PFSK-1 (cell line): ENCODE measurements around a stretch of chr16.

GRCh38 chr16:84990110-84990793 lies 21.1 kb downstream of the ZDHHC7 start:
- RRBS = 92% methylated on average over 7 of the region's 22 CpGs

DNA sequence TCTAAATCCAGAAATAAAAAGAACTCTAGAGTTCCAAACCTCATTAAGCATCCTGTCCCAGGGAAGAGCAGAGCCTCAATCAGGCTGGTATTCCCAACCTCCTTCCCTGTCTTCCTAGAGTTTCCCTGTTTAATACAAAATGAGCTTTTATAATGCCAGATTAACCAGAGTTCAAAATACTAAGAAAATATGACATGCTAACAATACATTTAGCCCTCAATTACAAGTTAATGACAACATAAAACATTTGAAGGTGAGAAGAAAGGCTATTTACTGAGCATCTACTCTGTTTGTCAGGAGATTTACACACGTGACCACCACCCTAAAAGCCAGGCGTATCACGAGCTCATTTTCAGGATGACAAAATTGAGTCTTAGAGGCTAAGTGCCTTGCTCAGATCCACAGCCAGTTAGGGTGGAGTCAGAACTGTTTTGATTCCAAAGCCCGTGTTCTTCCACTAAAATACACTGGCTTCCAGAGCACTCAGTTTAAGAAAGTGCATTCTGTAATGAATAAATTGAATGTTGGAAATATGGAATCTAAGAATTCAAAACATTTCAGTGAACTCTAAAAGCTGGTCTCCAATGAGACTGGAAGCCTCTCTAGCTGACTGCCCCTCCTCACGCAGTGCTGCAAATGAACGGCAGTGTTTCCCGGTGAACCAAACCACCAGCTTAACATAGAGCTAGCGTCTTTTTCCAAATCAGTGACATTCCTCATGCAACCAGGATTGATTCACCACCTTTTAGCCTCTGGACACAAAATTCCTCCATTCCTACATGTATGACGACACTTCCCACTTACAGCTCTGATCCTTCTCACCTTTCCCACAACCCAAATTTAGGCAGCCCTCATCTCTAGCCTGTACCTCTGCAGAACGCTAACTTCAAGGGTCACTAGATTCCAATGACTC lies 6.0 kb downstream of the ZDHHC7 start:
- RRBS = no CpG with 5 or more reads among the region's 10 CpGs

DNA sequence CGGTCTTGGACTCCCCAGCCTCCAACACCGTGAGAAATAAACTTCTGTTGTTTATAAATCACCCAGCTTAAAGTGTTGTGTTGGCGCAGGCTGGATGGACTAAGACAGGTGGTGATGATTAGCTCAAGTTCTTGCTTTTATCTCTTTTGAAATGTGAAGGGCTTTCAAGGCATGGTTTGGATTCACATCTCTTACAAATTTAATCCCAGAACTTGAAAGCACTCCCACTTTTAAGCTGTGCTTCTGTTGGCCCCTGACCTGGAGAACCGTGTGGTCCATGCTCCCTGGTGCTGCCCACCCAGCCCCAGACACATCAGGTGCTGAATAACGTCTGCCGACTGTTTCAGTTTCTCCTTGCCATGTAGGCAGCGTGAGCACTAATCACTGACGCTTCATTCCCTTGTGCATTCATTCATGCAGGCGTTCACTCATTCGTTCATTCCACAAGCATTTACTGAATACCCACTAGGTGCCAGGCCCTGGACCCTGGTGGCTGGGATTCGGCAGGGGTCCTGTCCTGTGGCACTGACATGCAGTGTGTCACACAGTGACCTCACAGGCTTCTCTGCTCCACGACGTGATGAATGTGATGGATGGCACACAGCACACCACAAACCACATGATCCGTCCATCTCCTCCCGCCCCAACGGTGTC lies 8.8 kb downstream of the CIBAR2 start:
- RRBS = no CpG with 5 or more reads among the region's 16 CpGs

GRCh38 chr16:85130199-85130708 lies 18.0 kb upstream of the CIBAR2 start:
- RRBS = 15% methylated on average over 2 of the region's 9 CpGs

- RRBS = no CpG with 5 or more reads among the region's 13 CpGs
These were observed 45.6 kb upstream of the CIBAR2 start for GRCh38 chr16:85157709-85158441.

DNA sequence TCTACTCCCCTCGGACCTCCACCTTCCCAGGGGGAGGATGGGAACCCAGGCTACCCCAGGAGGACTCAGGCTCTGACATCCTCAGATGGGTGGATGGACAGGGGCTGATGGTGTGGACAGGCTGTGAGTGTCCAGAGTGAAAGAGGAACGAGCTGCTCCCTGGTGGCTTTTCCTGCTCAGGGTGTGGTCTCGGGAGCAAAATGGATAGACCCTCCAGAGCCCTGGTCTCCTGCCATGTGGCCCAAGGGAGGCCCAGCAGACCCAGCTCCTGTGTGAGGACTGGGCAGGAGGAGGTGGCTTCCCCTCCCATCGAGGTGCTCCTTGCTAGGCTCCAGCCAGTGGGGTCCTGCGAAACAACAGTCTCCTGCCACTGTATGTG lies 120.1 kb upstream of the CIBAR2 start:
- RRBS = no CpG with 5 or more reads among the region's 5 CpGs

DNA sequence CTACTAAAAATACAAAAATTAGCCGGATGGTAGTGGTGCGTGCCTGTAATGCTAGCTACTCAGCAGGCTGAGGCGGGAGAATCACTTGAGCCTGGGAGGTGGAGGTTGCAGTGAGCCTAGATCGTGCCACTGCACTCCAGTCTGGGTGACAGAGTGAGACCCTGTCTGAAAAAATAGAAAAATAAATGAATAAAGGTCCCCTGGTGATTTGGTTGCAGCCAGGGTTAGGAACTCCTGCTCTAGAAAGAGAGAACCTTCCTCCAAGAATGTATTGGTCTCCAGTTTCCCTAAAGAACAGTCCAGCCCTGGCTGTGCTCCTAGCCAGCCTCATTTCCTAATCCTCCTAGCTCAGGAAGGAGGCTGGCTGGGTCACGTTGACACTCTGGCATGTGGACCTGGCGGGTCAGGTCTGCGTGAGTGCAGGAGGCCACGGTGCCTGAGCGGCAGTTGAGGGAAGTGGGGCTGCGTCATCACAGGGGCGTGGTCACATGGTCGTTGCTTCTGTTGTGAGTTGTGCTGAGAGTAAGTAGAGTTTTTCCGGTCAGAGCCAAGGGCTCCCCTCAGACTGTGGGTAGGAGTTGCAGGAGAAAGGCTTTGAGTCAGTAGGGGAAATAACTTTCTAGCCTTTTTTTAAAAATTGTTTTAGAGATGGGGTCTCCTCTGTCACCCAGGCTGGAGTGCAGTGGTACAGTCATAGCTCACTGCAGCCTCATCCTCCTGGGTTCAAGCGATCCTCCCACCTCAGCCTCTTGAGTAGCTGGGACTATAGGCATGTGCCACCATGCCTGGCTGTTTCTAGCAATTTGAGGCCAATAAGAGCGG lies 193.9 kb upstream of the CIBAR2 start:
- RRBS = no CpG with 5 or more reads among the region's 15 CpGs

- RRBS = 87% methylated on average over 8 of the region's 30 CpGs
These were observed 249.5 kb upstream of the CIBAR2 start for GRCh38 chr16:85361430-85362472.

GRCh38 chr16:85488160-85488788 lies 124.8 kb upstream of the GSE1 start:
- RRBS = no CpG with 5 or more reads among the region's 12 CpGs

DNA sequence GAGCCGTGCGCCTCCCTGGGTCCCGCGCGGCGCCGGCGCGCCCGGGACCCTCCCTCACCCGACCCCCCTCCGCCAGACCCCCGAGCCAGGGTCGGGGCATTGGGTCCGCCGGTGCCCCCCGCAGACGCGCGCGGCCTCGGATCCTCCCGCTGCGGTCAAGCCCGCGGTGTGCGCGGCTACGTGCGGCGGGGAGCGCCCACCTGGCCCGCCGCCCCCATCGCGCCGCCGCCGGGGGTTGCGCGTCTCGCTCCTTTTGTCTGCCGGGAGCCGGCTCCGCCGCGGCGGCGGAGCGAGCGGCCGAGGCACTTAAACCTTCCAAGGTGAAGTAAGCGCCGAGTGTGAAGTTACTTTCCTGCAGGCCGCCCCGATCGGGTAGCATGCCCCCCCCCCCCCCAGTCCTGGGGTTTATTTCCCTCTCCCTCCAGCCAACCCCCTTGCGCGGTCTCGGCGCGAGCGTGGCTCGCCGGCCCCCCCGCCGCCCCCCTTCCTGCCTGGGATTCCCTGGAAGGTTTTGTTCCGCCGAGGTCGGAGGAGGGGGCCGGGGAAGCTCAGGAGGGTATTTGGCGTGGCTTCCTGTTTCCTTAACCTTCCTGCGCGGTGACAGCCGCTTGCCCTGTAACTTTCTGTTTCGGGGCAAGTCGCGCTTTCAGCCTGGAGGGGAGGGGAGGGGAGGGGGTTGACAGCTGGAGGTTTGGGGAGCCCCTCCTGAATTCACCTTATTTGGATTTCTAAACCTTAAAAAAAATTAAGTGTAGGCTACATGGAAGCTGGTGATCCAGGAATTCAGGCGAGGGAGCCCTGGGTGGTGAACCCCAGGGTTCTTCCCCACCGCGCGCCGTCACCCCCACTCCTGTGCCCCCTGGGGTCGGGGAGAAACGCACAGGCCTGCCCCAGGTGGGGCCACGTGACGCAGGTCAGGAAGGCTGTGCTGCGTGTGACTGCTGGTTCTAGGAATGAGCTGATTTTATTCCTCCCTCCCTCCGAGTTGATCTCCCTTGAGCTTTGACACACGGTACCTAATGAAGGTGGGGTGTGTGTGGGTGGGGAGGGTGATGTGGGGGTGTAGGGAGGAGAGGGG lies 56.4 kb upstream of the GSE1 start:
- RRBS = 1% methylated on average over 14 of the region's 90 CpGs

- RRBS = no CpG with 5 or more reads among the region's 9 CpGs
These were observed 55.6 kb upstream of the GSE1 start for GRCh38 chr16:85557448-85557915.

- RRBS = no CpG with 5 or more reads among the region's 27 CpGs
These were observed 46.7 kb upstream of the GSE1 start for GRCh38 chr16:85566243-85566937.

GRCh38 chr16:85592263-85593270 lies 20.6 kb upstream of the GSE1 start:
- RRBS = 70% methylated on average over 4 of the region's 20 CpGs

DNA sequence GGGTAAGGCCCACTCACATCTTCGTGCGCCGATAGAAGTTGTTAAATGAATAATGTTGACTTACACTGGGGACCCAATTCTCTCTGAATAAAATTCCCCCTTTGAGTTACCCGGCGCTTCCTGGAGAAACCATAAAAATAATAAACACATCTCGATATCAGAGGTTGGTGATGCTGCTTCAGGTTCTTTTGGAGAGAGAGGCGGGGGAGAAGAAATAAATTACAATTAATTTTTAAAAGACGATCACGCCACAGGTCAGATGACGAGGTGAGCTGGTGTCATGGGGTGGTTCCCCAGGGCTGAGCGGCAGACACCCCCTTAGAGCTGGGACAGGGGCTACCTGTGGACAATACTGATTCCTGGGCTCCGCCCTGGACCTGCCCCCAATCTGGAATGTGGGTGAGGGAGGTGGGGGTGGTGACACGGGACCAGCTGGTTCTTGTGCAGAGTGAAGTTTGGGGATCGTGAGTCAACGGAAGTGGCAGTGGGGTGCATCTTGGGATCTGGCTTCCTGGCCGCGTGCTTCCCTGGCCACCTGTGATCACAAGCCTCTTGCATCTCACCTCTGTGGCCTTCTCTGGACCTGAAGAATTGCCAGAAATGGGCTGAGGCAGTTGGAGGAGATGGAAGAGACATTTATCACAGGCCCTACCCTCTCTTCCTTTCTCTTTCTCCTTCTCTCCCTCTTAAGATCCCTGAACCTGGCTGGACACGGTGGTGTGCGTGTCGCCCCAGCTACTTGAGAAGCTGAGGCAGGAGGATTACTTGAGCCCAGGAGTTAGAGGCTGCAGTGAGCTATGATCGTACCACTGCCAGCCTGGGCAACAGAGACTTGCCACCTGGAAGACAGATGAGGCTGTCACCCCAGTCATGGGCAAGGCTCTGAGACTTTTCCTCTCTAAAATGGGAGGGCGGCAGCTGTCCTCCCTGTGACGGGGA lies 13.8 kb upstream of the GSE1 start:
- RRBS = no CpG with 5 or more reads among the region's 23 CpGs

- RRBS = no CpG with 5 or more reads among the region's 49 CpGs
These were observed 2.0 kb downstream of the GSE1 start for GRCh38 chr16:85614862-85615732.

DNA sequence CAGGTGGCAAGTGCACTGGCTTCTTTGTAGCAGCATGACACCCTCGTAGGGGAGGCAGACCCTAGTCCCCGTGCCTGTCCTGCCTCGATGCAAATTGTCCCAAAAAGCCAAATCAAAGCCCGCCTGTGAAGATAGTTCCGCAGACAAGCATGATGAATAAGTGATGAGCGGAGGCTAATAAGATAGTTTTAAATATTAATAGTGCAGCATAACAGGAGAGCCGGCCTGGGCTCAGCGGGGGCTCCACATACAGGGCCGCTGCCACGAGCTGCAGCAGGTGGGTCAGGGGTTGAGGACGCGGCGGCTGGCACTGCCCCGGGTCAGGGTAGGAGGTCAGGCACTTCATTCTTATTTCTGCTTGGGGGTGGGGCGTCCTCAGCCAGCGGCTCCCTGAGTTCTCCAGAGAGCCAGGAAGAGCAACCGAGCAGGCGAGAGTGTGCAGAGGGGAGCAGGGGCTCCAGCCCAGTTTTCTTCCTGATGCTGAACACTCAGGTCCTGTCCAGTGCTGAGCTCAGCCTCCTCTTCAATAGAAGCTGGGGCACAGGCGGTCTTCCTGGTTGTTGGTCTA lies 26.8 kb downstream of the GINS2 start:
- RRBS = 96% methylated on average over 6 of the region's 19 CpGs

GRCh38 chr16:85699533-85700073 lies 10.8 kb upstream of the GINS2 start:
- RRBS = no CpG with 5 or more reads among the region's 11 CpGs

- RRBS = no CpG with 5 or more reads among the region's 15 CpGs
These were observed 20.9 kb downstream of the C16orf74 start for GRCh38 chr16:85729902-85730444.

DNA sequence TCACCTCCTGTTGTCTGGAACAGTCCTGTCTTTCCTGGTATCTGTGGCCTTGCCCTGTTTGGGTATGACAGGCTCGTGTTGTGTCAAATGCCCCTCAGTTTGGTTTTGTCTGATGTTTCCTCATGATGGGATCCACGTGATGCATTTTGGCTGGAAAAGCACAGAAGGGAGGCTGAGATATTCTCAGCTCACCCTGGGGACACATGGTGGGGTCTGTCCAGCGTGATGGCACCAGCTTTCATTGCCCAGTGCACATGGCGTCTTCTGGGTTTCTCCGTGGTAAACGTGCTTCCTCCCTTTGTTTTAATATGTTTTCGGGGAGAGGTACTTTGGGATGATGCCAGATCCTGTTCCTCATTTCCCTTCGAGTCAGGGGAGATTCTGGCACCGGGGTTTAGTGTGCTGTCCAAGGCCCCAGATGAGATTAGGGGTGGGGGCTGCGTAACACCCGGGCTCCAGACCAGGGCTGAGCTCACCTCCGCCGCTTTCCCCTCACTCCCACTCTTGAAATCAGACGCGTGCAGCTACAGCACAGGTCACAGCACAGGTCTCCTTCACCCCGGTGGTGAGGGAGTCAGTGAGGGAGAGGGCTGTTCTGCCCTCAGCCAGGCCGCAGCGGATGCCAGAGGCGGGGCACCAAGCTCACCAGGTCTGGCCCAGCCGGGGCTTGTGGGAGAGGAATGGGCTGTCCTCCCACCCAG lies 33.8 kb downstream of the COX4I1 start:
- RRBS = 18% methylated on average over 8 of the region's 20 CpGs

DNA sequence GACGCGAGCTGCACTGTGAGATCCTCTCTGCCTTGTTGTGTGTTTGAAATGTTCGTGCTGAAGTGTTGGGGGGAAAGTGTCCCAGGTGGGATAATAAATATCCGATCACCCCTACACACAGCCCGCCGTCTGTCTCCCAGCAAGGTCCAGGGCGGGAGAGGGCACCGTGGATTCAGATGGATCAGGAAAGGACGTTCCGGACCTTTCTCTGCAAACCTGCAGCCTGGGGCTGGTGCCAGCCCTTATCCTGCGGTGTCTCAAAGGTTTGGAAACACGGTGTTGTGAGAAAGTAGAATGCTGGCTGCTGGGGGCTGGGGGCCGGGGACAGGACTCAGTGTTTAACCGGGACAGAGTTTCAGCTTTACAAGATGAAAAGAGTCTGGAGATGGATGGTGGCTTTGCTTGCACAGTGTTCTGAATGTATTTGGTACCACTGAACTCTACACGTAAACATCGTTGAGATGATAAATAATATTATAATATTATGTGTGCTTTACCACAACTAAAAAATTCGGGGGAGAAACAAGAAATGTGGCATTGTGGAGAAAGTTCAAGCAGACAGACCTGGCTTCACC lies 48.9 kb downstream of the COX4I1 start:
- RRBS = no CpG with 5 or more reads among the region's 17 CpGs